SEM (cell line): ENCODE measurements around a stretch of chr18.

- PRO-cap: no peak
Measured at GRCh38 chr18:57712379-57713065, 90.6 kb downstream of the ATP8B1 start.

- PRO-cap: no peak
Measured at GRCh38 chr18:57734919-57735664, 68.0 kb downstream of the ATP8B1 start.

DNA sequence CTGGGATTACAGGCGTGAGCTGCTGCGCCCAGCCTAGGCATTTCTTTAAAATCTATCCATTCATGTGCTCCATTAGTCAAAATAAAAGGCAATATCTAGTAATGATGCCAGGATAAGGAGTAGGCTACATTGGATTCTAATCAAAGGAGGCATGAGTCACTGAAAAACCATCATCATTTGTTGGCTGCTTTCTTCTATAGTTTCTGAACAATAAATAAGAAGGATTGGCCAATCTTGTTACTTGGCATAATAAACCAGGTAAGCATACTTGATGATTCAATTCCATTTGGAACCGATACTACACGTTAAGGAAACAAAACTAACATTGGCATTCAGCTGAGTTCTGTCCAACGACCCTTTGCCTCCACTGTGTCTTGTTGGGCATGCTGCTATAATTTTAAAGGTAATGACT is 27.2 kb downstream of the ATP8B1 start:
- PRO-cap: no peak

- PRO-cap: no peak
Measured at GRCh38 chr18:57802479-57802811, 670 bp downstream of the ATP8B1 start.

DNA sequence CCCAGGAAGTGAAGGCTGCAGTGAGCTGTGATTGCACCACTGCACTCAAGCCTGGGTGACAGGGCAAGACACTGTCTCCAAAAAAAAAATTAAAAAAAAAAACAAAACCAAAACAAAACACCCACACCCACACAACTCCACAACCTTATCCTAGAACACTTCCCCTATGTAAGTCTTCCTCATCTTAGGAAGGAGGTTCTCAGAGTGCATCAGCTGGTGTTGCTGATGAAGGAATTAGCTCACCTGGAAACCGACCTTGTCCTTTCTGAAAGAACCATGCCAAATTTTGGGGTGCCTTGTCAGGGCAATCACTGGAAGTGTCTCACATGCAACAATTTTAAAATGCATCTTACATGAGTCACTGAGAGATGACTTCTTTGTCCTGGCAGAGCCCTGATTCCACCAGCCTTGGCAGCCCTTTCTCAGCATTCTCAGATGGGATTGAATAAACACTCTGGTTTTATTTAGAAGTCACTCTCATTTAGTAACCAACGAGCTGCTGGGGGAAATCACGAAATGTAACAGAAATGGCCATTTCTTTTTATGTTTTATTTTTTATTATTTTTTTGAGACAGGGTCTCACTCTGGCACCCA is 3.7 kb upstream of the ATP8B1 start:
- PRO-cap: no peak

DNA sequence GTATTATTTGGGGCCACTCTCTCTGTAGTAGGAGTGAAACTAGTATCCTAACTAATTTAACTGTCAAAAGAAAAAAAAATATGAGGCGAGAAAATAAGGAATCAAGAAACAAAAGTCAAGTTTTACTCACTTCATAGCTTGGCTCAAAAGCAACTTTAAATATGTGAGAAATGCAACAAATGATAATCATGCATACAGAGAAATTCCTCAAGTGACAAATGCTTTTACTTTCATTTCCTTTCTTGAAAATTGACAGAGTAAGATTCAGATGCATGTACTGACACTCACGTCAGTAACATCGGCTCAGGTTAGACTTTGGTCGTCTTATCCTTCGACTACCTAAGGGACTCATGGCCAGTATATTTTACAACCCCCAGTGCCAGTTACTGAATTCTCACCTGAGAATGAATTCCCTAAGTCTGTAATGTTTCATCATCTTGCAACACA is 30.2 kb upstream of the ATP8B1 start:
- PRO-cap: no peak

- PRO-cap: no peak
Measured at GRCh38 chr18:58080370-58080875, 36.4 kb downstream of the NEDD4L start.

GRCh38 chr18:58171640-58172264 is 127.7 kb downstream of the NEDD4L start:
- PRO-cap: no peak

GRCh38 chr18:58284737-58284960 is 240.6 kb downstream of the NEDD4L start:
- PRO-cap: no peak

GRCh38 chr18:58286831-58287333 is 242.9 kb downstream of the NEDD4L start:
- PRO-cap: no peak

- PRO-cap: no peak
Measured at GRCh38 chr18:58330531-58330996, 286.5 kb downstream of the NEDD4L start.

DNA sequence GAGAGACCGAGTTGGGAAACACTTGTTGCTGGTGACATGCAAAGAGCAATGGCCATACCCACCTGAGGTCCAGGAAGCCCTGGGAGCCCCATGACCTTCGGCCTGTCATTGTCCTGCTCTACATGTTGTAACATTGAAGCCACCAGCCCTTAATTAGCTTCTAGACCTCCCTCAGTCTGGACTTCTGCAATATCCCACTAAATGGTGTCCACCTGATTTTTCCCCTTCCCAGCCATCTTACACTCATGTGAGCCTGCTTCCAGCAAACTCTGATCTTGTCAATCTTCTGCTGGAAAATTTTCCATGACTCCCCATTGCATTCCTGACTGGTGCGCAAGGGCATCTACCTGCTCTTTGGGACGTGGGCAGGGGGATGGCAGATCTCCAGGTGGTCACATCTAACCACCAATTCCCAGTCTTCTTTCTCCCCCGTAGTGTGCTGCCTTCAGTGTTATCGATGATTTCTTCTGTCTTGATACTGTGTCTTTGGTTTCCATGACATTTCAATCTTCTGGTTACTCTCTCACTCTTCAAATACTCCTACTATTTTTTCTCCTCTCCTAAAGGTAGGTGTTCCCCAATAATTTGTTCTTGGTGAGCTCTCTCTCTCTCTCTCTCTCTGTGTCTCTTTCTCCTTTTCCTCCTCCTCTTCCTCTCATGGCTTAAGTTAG is 220.7 kb downstream of the ALPK2 start:
- PRO-cap: no peak

GRCh38 chr18:58413124-58413634 is 215.7 kb downstream of the ALPK2 start:
- PRO-cap: no peak

DNA sequence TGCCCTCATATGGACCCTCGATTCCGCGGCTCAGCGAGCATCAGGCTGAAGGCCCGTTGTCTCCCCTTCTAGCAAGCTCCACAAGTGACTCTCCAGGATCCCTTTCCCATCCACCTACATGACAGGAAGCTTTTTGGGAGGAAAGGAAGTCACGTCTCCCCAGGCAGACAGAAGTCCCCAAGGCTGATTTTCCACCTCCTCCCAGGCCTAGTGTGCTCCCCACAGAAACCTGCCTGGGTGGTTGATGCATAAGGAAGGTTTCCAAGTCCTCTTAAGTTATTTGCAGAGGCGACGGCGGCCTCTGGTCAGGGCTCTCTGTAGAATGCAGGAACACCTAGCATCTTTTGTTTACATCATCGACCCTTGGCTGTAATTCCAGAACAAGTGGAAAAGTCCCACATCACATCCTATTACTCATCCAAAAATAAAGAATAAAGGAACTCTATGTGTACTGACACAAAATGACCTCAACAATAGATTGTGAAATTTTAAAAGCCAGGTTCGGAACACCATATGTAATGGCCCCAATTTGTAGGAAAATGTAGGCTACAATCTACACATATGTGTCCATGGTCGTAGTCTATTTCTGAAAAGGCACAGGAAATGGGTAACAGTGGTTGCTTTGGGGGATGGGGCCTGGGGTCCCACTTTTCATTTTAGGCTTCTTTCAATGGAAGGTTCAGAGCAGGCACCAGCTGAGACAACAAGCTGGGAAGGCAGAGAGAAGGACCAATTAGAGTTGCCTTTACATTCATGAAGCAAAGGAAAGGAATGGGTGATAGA is 211.1 kb downstream of the ALPK2 start:
- PRO-cap: no peak

- PRO-cap: no peak
Measured at GRCh38 chr18:58429530-58429882, 199.4 kb downstream of the ALPK2 start.

GRCh38 chr18:58460362-58460654 is 168.6 kb downstream of the ALPK2 start:
- PRO-cap: no peak

GRCh38 chr18:58525887-58526687 is 102.8 kb downstream of the ALPK2 start:
- PRO-cap: no peak

DNA sequence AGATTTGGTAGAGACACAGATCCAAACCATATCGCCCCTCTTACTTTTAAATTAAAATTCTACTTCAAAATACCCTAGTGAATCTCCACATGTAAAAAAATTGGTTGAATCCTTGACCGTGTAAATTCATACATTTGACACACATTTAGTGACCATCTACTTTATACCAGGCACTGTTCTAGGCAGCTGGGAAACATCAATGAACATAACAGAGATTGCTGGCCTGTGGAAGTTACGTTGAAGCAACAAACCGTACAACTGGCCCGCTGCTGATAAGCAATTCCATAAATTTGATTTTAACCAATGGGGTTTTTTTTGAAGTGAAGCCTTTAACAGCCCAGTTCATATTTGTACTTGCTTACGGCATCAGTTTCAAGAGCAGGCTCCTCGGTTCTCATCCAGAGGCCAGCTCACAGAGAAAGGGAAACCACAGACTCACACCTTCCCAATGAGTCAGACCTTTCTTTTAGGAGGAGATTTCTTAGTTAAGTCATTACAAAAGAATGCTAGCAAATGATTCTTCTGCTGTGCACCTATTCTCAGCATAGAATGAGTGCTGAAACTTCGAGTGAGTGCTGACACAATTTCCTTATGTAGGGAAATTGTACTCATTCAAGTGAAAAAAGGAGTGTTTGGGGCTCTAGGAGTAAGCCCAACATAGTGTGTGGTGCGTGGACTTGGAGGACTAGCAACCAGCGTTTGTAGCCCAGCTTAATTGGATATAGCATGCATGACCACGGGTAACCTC is 87.3 kb downstream of the ALPK2 start:
- PRO-cap: no peak

GRCh38 chr18:58625609-58626454 is 3.1 kb downstream of the ALPK2 start:
- PRO-cap: no peak

DNA sequence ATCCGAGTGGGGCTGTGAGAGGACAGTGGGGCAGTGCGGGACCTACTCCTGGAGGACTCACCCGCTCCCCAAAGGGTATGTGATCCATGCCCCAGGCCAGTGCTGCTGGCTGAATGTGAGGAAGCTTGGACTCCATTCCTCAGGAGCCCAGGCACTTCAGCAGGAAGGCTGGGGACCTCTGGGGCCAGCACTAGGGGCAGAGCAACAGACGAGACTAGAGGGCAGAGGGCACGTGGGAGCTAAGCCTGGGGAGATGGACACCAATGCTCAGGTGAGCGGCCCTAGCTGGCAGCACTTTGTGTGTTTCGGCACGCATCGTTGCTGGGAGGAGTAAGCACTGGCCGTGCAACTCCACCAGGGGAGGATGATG is 84.9 kb downstream of the MALT1 start:
- PRO-cap: no peak